Mesenchymal stem cell of Wharton's jelly (primary cell): ENCODE measurements around a stretch of chr13.

DNA sequence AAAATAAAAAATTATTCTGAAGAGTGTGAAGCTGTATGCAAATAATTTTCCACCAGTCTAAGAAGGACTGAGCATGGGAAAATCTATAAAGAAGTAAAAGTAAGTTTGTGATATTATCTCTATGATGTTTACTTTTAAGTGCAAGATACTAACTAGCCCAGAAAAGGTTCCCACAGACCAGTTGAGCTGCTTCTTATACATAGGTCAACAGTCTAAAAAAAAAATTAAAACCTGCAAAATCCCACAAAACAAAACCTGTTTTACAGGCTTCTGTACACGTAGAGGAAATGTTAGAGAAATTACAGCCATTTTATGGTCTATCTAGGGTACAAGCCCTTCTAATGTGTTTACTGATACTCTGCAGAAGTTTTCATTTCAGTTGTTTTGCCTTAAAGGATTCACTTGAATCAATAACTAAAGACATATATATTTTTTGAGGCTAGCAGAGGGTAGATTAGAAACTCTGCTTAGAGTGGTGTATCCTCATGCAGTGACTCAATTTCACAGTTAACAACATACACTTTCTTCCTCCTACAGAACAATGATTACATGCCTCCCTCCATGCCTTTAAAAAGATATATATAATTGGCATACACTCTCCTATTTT is 44.0 kb downstream of the CAB39L start:
- CAGE, long polyA plus RNA, result no peak

- CAGE, long polyA plus RNA, result no peak
Observed at GRCh38 chr13:49465987-49467002, 22.2 kb downstream of the SETDB2 start.

- CAGE, long polyA plus RNA, result no peak
Observed at GRCh38 chr13:49540431-49541010, 44.8 kb downstream of the PHF11 start.

- CAGE, long polyA plus RNA, result no peak
Observed at GRCh38 chr13:49560790-49561595, 24.4 kb downstream of the RCBTB1 start.

- CAGE, long polyA plus RNA, result no peak
Observed at GRCh38 chr13:49642876-49643457, 14.7 kb downstream of the ARL11 start.

GRCh38 chr13:49690048-49690742 is 1.1 kb downstream of the EBPL start:
- CAGE, long polyA plus RNA, result no peak

DNA sequence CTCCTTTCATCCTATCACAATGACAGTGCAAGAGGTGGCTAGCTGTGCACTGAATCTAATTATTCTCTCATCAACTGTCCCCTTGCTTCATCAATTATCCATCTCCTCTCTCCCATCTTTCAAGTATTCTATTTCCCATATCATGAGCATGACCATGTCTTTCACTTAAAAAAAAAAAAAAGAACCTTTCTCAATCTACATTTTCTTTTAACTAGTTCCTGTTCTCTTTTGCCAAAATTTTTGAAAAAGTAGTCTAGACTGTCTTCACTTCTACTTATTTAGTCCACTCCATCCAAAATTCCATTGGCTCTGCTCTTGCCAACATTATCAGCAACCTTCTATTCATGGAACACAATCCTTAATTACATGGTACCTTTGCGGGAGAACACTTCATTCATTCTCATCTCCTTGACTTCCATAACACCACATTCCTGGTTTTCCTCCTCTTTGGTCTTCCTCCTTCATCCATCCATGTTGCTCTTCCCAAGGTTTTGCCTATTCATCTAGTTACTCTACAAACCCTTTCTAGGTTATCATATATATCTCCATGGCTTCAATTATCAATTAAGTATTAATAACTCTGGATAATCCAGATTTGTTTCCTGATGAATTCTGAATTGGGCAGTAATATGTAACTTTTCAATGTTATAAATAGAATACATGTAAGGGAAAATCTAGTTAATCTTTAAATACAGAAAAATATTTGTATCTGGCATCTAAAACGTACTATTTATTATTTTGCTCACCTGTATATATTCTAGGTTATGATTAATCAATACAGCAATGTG is 27.7 kb downstream of the KPNA3 start:
- CAGE, long polyA plus RNA, result no peak

GRCh38 chr13:50015606-50016529 is 624 bp downstream of the KCNRG start:
- CAGE, long polyA plus RNA, result no peak

- CAGE, long polyA plus RNA, result no peak
Observed at GRCh38 chr13:50026590-50027489, 11.6 kb downstream of the KCNRG start.

GRCh38 chr13:50081453-50082435 is 66.5 kb downstream of the KCNRG start:
- CAGE, long polyA plus RNA, result no peak

GRCh38 chr13:50484265-50484833 is 359.1 kb downstream of the DLEU7 start:
- CAGE, long polyA plus RNA, result no peak

DNA sequence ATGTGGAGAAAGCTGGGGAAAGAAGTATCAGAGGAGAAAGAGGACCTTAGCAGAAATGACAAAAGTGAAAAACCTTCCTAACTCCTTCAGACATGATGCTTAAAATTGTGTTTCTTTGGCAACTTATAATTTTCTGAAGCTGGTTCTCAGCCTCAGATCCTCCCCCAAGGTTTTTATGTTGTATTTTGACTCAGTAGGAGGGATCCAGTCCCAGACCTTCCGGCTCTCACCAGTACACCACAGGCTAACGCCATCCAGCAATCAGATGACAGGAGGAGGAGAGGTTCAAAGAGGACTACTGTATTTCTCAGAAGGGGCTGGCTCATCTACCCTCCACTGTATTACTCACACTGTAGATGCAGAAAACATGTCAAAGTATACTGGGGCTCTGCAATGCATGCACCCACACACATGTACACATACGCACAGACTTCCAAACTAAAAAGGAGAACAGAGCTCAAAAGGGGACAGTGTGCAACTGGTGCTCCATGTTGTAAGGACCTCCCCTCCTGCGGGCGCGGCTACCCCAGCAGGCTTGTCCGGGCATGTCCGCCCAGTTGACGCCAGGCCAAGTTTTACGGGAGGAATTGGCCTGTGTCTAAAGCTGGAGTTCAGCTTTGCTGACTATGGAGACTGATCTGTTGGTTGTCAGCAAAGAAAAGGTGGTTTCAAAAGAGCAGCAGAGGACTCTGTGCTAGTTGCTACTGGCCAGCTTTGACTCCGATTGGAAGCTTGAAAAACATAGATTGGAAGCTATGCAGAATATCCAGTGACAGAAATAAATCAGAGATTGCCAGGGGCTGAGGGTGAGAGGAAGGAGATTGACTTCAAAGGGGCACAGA is 314.3 kb downstream of the DLEU7 start:
- CAGE, long polyA plus RNA, result no peak

GRCh38 chr13:50630188-50630496 is 213.3 kb downstream of the DLEU7 start:
- CAGE, long polyA plus RNA, result no peak

DNA sequence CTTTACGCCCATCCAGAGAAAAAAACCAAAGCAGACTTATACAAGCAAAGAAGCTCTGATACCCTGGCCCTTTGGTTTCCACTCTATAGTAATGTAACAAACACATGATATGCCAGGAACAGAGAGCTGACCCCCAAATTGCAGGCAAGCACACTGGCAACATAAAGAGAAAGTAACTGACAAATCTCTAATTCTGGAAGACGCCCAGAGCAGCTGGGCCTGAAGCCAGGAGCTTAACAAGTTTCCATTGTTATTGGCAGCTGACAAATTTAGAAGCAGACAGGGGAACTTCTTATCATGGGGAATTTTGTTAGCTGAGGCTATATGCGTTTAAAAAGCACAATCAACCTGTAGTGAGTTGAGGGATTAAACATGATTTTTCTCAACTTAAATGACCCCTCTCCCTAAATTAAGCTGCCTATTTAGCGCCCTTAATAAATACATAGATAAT is 158.0 kb downstream of the DLEU7 start:
- CAGE, long polyA plus RNA, result no peak

GRCh38 chr13:50713667-50714446 is 129.6 kb downstream of the DLEU7 start:
- CAGE, long polyA plus RNA, result no peak

- CAGE, long polyA plus RNA, result no peak
Observed at GRCh38 chr13:50810908-50811468, 32.5 kb downstream of the DLEU7 start.

- CAGE, long polyA plus RNA, result start-site peak on the plus strand at chr13:50909989-50910120, 305 and 426 reads in 2 replicates
Observed at GRCh38 chr13:50909907-50910938, 632 bp downstream of the RNASEH2B start.

GRCh38 chr13:51246663-51247505 is 24.7 kb downstream of the FAM124A start:
- CAGE, long polyA plus RNA, result no peak

DNA sequence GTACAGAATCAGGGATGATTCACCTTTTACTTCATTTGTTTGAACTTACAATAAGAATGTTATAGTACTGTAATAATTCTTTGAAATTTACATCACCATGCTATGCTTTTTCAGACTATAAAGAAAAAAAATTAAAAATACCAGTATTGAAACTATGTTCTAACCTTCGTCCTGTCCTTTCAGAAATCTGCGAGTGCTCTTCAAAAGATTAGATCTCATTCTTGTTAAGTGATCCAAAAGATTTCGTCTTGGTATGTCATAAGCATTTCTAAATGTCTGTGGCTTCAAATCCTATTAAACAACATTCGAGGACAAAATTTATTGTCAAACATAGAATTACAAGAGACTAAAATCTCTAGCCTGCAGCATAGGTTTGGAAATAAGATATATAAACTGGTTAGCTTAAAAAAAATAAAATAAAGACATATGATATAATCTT is 36.4 kb downstream of the SERPINE3 start:
- CAGE, long polyA plus RNA, result no peak

DNA sequence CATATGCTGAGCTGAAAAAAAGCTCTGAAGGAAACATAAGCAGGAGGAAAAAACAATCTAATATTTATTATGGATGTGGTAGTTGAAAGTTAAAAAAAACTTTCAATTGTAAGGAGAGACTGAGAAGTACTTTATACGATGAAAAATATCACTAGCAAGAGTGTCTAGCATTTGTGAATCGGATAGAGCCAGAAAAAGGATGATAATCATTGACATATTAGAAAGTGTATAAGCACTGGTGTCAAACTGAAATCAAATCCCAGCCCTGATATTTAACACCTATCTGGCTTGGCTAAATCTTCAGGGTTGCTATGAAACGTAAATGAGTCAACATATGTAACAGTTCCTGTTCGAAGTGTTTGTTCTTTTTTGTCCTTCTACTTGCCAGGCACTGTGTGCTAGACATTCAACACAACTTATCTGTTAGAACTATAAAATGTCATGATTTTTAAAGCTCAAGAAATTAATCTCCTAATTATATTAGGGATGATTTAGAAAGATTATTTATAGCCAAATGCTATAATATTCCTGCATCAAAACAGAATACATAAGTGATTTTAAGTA is 40.8 kb downstream of the SERPINE3 start:
- CAGE, long polyA plus RNA, result no peak